Temporal lobe (tissue), 2 donors: ENCODE measurements around a stretch of chr21.

GRCh38 chr21:38735541-38735769 is 70.3 kb upstream of the ETS2 start:
- RAMPAGE, long total RNA, result no peak

DNA sequence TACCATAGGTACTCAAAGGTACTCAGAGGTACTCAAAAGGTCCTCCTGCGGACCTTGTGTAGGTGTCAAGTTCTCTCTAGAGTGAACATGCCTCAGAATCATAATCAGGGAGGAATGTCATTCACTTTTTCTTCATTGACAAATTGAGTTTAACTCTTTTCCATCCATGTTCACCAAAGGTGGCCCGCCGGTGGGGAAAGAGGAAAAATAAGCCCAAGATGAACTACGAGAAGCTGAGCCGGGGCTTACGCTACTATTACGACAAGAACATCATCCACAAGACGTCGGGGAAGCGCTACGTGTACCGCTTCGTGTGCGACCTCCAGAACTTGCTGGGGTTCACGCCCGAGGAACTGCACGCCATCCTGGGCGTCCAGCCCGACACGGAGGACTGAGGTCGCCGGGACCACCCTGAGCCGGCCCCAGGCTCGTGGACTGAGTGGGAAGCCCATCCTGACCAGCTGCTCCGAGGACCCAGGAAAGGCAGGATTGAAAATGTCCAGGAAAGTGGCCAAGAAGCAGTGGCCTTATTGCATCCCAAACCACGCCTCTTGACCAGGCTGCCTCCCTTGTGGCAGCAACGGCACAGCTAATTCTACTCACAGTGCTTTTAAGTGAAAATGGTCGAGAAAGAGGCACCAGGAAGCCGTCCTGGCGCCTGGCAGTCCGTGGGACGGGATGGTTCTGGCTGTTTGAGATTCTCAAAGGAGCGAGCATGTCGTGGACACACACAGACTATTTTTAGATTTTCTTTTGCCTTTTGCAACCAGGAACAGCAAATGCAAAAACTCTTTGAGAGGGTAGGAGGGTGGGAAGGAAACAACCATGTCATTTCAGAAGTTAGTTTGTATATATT is 17.0 kb downstream of the ETS2 start:
- RAMPAGE, long total RNA, result no peak

- RAMPAGE, long total RNA, result no peak
Measured at GRCh38 chr21:38824916-38825191, 19.1 kb downstream of the ETS2 start.

- RAMPAGE, long total RNA, result no peak
Measured at GRCh38 chr21:38830526-38831147, 24.9 kb downstream of the ETS2 start.

DNA sequence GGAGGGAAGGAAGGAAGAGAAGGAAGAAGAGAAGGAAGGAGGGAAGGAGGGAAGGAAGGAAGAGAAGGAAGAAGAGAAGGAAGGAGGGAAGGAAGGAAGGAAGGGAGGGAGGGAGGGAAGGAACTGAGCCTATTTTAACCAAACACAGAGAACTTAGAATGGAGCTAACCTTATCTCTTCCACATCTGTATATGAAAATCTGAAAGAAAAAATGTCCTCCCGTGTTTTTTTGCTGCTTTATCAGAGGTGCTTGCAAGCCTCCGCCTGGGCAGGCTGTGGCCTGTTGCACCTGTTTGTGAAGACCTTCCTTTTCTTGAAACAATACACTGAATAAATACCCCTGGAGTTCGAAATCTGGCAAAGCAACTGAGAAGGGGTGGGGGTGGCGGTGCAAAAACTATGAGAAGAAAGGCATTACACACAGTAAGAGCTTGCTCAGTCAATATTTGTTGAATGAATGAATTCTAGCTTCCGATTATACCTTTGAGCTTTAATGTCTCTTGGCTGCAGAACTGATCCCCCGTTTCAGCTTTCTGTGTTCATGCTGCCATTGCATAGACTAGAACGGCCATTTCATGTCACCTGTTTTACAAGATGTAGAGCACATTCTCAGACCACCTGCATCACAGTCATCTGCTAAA is 111.2 kb downstream of the ETS2 start:
- RAMPAGE, long total RNA, result no peak

DNA sequence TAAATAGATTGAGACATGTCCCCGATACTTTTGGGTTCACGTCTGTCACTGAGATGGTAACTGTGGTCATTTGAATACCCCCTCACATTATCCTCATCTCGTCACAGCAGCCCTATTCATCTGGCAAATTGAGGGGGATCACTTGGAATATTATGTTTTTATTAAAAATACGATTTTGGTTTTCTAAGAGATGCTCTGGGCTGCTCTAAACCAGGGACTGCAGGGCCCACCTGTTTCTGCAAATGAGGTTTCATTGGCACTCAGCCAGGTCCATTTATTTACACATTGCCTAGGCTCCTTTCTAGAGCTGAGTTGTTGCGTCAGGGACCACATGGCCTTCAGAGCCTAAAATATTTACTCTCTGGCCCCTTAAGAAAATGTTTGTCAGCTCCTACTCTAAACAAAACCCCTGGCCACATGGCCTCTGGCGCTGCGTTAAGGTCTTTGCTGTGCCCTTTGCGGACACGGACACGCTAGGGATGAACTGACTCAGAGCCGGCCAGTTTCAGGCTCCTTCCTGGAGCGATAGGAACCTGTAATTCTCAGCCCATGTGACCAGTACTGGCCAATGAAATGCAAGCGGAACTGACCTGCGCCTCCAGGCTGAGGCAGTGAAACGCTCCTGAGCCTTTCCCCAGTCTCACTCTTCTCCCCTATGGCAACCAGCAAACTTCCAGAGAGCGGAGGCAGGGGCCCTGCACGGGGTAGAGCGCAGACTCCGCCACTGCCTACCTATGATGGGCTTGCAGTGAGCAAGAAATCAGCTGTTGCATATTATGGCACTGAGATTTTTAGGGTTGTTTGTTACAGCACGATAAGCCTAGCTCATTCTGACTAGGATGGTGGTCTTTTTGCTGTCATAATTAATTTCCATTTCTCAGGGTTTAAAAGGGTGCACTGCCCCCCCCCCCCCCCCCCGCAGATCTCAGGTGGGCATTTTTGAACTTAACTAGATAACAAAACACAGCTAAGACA is 160.2 kb downstream of the ETS2 start:
- RAMPAGE, long total RNA, result no peak

- RAMPAGE, long total RNA, result no peak
Measured at GRCh38 chr21:39004031-39004682, 179.1 kb downstream of the PSMG1 start.

GRCh38 chr21:39014655-39015185 is 168.5 kb downstream of the PSMG1 start:
- RAMPAGE, long total RNA, result no peak

- RAMPAGE, long total RNA, result no peak
Measured at GRCh38 chr21:39020976-39021759, 162.1 kb downstream of the PSMG1 start.

DNA sequence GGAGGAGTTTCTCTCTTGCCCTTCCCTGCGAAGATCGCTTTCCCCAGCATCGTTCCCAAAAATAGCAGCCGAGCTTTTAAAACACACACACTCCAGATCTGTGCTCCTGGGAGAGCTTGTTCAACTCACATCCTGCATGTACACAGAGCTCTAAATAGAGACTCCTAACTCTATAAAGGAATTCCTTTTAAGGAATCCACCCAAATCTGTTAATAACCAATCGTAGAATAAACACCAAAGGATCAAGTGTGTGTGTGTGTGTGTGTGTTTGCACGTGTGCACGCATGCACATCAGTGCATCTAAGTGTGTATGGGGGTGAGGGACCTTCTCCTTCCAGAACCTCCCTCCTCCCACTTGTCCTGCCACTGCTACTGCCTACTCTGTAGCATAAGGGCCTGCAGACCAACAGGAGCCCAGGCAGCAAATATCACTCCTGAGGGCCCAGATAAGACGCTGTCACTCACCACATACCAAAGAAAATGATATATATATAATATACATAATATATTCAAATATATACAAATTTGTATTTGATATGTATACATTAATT is 58.4 kb downstream of the PSMG1 start:
- RAMPAGE, long total RNA, result no peak

- RAMPAGE, long total RNA, result no peak
Measured at GRCh38 chr21:39141714-39142088, 41.5 kb downstream of the PSMG1 start.

- RAMPAGE, long total RNA, result no peak
Measured at GRCh38 chr21:39188726-39189099, 5.5 kb upstream of the PSMG1 start.

- RAMPAGE, long total RNA, result no peak
Measured at GRCh38 chr21:39190336-39191447, 7.4 kb upstream of the PSMG1 start.

- RAMPAGE, long total RNA, result no peak
Measured at GRCh38 chr21:39216059-39216829, 33.0 kb upstream of the PSMG1 start.

GRCh38 chr21:39319025-39319720 is 5.7 kb upstream of the BRWD1 start:
- RAMPAGE, long total RNA, result no peak

DNA sequence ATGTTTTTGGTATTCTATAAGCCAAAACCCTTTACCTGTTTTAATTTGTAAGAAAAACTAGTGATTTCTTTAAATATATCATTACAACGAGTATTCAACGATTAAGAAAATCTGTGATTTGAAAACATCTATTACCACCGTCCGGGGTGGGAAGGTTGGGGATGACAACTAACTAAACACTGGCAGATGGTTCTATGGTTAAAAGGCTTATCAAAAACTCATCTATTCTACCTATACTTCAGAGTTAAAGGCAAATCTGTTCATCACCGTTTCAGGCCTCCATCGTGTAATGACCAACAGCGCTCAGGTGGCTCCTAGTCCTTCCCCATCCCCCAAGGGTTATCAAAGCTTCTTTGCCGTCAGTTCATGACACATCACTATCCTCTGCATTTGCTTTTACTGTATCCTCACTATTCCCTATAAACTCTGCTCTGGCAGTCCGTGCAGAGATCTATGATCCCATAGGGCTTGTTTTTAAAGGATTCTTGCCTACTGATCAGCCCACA is 8.3 kb downstream of the HMGN1 start:
- RAMPAGE, long total RNA, result no peak

GRCh38 chr21:39347527-39348095 is 1.3 kb downstream of the HMGN1 start:
- RAMPAGE, long total RNA, result no peak

DNA sequence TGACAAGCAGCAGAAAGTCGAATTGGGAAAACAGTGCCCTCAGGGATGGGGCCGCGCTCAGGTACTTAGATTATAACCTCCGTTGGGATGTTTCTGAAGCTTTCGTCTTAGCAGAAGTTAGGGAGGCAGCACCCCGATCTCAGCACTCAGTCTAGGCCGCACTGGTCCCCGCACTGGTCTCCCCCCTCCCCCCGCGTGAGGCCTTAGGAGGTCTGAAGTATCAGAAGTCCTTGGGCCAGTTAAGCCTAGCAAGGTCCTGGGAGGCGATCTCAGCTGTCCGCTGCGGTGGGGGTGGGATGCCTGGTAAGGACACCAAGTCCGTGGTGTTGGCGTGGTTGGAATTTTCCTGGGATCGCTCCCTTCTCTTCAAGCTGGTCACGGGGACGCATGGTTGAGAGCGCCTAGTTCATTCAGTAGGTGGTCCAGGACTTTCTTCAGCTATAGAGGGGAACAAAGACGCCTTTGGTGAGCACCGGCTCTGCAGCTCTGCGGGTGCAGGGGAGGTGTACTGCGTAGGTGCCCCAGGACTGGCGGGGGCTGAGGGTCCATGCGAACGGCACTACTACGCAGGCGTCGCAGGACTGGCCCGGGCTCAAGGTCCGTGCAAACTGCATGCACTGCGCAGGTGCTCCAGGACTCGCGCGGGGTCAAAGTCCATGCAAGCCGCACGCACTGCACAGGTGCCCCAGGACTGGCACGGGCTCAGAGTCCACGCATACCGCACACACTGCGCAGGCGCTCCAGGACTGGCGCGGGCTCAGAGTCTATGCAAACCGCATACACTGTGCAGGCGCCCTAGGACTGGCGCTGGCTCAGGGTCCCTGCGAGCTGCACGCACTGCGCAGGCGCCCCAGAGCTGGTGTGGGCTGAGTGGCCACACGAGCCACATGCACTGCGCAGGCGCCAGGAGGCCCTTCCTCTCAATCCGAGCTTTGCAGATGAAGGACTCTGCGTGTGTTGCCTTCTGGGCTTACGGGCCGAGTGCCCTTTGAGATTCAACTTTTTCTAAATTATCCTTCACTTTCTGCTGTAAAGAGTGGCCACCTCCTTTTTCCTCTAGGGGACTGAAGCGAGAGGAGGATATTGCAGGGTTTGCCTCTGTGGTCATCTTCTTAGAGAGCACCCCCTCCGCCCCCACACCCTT is 5.4 kb downstream of the GET1 start:
- RAMPAGE, long total RNA, result no peak

- RAMPAGE, long total RNA, result no peak
Measured at GRCh38 chr21:39637275-39638298, 24.8 kb downstream of the B3GALT5 start.

- RAMPAGE, long total RNA, result no peak
Measured at GRCh38 chr21:39647529-39647921, 34.8 kb downstream of the B3GALT5 start.